Peritoneum (tissue), 1 donor: Measurements from ENCODE around the genes USPL1 and ALOX5AP.

DNA sequence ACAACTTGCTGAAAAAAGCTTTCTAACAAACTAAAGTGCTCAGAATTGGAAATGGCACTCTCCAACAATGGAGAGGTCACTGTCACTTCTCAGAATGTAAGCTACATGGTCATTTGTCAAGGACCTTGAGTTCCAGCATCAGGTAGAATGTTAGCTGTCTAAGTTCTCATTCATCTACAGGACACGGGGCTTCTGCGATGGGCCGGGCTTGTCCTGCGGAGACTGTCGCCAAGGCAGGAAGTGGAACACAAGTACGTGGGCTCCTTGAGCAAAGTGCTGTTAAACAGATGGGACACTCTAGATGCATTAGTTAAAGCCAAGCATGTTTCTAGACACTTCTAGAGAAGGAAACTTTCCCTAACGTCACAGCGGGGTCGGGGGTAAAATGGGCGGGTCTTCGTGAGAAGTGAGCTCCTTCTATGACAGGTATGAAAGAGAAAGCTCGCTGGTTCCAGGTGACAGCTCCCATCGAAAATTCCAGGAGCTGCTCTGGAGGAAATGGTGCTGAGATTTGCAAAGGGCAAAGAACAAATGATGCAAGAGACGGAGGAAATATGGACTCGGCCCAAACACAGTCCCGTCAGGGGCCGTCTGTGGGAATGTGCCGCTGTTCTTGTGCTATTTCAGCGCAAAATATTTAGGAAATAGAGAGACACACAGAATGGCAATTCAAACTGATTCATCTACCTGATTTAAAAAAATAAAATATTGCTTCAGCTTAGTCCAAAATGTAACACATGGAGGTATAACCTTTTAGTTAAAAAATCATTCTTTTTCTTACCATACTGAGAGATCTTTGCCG is 104.1 kb upstream of the UBL3 start:
- PRO-cap: no peak

- PRO-cap: no peak
Observed at GRCh38 chr13:30107236-30107845, 200.0 kb downstream of the KATNAL1 start.

DNA sequence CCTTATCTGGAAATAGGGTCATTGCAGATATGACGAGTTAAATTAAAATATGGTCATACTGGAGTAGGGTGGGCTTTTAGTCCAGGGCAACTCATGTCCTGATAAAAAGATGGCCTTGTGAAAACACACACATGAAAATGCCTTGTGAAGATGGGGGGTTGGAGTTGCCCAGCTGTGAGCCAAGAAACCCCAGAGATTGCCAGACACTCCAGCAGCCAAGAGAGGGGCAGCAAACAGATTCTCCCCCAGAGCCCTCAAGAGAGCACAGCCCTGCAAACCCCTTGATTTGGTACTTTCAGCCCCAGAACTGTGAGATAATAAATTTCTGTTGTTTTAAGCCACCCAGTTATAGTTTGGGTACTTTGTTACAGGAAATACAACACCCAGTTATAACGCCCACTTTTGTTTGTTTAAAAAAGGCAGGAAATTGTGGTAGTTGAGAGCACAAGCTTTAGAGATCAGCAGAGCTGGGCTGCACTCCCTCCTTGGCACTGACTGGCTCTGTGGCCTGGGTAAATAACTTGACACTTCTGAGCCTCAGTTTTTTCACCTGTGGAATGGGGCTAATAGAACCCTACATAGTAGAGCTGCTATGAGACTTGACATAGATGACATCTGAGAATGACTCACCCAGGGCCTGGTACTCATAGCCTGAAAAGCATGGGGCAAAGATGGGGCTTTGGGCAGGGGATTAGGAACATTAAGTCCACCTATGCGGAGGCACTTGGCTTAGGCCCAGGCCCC is 159.4 kb downstream of the KATNAL1 start:
- PRO-cap: no peak

DNA sequence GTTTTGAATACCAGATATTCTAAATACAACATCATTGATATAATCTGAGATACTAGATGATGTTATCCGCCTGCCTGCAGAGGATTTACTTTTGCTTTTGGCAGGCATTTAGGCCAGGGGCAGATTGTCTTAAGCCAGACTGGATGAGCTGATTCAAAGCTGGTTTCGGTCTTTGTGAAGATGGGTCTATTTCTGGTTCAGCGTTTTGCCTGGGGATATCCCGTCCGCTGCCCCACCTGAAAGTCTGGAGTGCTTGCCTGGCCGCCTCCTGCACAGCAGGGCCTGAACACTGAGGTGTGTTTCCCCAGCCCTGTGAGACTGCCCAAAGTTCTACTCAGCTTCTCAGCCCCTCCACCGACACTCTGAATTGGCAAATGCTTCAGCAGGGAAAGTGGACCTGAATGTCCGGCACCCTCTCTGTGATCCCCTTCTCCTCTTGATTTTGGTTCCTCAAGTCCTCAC is 149.7 kb downstream of the KATNAL1 start:
- PRO-cap: no peak

GRCh38 chr13:30331229-30331864 is 24.0 kb upstream of the KATNAL1 start:
- PRO-cap: no peak

- PRO-cap: no peak
Observed at GRCh38 chr13:30346243-30346801, 39.0 kb upstream of the KATNAL1 start.

DNA sequence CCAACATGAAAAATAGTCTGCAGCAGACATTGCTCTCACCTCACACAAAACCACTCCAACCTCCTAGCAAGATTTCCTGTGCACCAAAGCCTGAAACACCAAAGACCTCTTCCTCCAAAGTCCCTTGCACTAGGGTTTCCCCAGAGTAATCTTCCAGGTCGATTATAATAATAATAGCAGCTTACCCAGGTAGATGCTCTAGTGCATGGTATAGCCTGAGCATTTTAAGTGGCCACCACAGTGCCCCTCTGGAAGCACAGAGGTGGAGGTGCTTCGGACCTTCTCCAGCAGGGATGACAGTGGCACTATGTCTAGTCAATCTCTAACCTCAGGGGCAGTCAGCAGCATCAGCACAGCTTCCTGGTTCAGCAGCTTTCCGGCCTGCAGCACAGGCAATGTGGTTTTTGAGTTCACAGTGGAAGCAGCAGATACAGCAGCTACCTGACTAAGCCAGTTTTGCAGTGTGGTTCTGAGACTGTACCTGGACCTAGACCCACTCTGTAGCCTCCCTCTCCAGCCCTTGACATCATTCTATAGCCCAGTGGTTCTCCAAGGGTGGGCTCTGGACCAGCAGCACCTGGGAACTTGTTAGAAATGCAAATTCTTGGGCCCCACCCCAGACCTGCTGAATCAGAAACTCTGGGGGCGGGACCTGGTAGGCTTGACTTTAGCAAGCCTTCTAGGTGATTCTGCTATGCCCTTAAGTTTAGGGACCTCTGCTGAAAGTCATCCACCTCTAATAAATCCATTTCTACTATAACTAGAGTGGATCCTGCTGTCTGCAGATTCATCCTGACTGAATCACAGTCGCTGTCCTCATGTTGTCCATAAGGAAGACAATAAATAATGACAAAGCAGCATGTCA is 45.4 kb upstream of the UBE2L5 start:
- PRO-cap: no peak

DNA sequence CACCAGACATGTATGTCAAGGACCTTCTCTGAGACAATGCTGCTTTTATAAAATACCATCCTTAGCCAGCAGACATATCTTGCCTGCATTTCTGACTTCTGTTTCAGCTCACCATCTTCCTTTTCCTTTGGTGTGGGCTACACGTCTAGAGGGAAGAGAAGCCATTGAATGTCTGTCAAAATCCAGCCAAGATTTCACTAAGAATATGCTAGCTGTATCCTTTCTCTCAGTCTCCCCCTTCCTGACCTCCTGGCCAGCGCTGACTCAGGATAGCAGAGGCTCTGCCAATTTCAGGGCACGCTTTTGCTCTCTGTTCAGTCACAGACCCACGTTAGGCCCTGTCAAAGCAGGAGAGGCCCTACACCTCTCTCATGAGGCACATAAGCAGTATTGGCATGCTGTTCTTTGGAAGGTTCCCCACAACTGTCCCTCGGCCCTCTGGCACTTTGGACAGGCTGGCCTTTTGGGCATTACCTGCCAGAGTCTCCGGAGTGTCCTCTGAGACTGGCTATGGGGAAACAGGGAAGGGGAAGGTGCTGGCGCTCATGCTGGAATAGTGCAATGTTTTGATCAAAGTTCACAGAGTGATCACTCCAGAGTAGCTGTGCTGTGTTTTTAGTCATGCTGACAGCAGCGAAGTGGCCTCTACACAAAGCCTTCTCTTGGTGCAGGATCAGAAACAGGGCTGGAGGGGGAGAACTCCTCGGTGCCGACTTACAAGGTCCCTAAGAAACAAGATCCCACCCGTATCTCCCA is 23.7 kb upstream of the UBE2L5 start:
- PRO-cap: no peak

GRCh38 chr13:30408043-30409389 is 13.8 kb upstream of the UBE2L5 start:
- PRO-cap: no peak

DNA sequence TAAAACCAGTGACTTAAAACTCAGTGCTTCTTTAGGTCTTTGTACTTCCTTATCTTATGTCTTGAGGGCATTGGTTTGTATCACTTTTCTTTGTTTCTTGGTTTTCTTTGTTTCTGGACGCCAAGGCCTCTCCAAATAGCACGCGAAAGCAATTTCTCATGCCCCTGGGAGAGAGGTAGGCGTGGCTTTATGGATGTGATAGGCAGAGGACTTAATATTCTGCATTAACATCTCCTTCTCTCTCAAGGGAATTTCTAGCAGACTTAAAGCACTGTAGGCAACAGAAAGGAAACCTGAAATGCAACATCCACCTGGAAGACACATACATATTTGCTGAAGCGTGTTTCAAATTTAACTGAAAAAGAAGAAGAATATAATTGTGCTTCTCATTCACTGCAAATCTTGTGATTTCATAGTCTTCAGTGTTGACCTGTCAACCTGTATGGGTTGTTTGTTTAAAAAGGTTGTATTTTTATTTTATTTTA is 20.7 kb downstream of the UBE2L5 start:
- PRO-cap: no peak

GRCh38 chr13:30463356-30463821 is 2.3 kb downstream of the HMGB1 start:
- PRO-cap: no peak

- PRO-cap: no peak
Observed at GRCh38 chr13:30463822-30464387, 1.8 kb downstream of the HMGB1 start.

GRCh38 chr13:30572708-30573305 is 44.9 kb upstream of the USPL1 start:
- PRO-cap: no peak

GRCh38 chr13:30617639-30618679 is at the start of gene USPL1:
Gene USPL1, plus strand, starts transcription at chr13:30617920.
- PRO-cap: bidirectional peak, plus-strand start at chr13:30617954, minus-strand start at chr13:30617543

- PRO-cap: no peak
Observed at GRCh38 chr13:30623395-30624093, 5.8 kb downstream of the USPL1 start.

GRCh38 chr13:30712641-30713887 is 22.3 kb upstream of the ALOX5AP start:
- PRO-cap: no peak

- PRO-cap: no peak
Observed at GRCh38 chr13:30735209-30735830, at the start of gene ALOX5AP. Gene ALOX5AP, plus strand, starts transcription at chr13:30735543.

- PRO-cap: no peak
Observed at GRCh38 chr13:30736725-30737841, 1.7 kb downstream of the ALOX5AP start.

- PRO-cap: no peak
Observed at GRCh38 chr13:30744216-30744898, 9.0 kb downstream of the ALOX5AP start.

GRCh38 chr13:31090971-31091579 is 70.6 kb downstream of the HSPH1 start:
- PRO-cap: no peak